Psoas muscle (tissue), 2 donors: ENCODE measurements around the genes CLN6, ITGA11 and ANP32A.

DNA sequence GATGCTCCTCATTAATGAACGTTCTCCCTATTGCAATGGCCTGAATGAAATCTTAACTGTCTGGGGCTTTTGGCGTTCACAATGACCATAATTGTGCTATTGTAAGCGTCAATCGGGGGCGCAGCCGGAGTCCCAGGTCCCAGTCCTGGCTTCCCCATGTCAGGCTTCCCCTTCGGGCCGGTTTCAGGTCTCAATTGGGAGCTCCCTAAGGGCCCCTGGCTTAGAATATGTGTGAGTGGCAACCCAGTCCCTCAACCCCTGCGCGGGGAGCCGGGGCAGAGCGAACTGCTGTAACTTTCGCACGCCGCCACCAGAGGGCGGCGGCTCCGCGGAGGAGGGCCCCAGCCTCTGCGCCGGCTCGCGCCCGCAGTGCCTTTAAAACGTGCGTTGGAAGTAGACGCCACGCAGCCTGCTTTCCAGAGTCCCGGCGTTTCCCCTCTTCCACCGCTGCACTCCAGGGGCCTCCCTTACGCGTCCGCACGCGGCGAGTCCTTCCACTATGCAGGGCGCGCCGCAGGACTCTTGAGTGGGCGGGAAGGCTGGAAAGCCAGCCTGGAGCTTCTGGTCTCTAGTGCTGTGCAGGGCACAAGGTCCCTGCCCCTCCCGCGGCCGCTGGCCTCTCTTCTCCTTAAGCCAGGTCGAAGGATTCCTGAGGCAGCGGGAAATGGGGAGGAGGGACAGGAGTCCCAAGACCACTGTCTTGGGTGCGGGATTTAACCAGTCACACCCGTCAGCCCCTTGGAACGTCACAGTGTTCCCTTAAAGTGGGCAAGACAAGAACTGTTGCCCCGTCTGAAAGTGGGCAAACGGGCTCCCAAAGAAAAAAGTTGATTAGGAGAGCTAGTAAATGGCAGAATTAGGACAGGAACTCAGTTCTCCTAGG, 38.2 kb downstream of the SKOR1 start:
- PRO-cap, 2 experiments: no peak in any of the 2 experiments

DNA sequence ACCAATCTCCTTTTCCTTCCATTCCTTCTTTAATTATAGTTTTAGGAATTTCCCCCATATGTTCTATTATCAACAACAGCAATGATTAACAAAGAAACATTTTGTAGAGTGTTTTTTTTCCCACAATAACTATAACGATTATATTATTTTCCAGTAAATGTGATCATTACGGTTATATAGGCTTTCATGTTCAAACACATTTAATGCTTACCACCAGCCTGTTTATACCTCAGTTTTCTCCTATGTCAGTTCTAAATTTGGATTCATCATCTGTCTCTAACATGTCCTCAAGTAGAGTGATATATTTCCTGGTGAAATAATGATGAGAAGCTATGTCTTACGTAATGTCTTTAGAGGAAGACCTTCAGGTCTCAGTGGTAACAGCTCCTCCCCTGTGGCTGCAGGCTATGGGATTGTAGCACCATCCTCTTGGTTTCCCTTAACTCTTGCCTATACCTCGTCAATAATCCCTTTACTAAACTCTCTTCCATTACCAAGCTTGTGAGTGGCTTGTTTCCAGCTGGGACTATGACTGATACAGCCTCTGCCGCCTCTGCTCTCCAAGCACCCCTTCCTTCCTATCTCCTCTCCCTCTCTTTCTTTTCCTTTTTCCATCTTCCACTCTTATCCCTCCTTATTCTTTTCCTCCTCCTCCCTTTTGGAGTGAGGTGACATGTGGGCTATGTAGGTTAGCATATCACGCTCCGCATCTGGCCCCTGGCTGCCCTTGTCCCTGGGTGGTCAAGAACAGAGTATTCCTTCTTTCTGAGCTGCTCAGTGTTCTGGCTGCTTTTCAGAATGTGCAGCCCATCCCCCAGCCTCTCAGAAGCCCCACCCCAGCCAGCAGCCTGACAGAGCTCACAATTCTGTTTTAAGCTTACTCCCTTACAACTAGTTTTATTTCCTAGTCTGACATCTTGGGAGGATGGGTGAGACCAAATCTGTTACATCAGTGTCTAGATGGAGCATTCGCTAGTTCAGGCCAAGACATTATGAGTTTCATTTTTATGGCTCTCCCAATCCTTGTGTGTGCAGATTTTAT, 89.3 kb downstream of the SKOR1 start:
- PRO-cap, 2 experiments: no peak in any of the 2 experiments

DNA sequence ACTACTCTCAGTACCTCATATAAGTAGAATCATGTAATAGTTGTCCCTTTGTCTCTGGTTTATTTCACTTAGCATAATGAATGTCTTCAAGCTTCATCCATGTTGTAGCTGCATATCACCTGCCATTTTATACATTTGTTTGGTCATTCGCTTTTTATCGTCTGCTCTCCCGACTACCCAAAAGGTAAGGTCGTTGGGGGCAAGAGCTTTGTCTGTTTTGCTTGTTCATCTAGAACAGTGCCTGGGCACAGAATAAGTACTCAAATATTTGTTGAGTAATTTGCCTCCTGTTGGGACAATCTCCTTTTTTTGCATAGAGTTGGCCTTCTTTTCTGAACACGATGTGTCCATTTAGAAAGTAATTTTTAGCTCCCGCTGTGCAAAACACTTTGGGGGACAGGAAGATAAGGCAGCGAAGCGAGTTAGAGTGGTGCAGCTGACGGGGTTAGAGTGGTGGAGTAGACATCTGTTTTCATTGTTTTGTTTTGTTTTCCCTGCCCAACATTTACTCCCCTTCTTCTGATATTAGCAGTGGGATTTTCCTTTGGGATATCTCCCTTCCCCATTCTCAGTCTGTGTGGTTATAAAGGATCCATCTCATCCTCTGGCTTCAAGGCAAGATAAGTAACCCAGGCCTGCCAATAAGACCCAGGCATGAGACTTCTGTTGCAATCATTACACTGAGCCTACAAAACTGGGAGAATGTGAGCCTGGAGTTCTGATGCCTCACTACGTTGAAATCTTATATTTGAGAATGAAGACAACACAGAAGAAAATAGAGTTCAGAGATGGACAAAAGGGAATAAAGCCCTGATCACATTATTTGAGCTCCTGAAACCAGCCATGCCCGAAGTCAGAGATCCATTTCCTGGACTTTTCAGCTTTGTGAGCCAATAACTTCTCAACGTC, 98.1 kb downstream of the SKOR1 start:
- PRO-cap, 2 experiments: no peak in any of the 2 experiments

DNA sequence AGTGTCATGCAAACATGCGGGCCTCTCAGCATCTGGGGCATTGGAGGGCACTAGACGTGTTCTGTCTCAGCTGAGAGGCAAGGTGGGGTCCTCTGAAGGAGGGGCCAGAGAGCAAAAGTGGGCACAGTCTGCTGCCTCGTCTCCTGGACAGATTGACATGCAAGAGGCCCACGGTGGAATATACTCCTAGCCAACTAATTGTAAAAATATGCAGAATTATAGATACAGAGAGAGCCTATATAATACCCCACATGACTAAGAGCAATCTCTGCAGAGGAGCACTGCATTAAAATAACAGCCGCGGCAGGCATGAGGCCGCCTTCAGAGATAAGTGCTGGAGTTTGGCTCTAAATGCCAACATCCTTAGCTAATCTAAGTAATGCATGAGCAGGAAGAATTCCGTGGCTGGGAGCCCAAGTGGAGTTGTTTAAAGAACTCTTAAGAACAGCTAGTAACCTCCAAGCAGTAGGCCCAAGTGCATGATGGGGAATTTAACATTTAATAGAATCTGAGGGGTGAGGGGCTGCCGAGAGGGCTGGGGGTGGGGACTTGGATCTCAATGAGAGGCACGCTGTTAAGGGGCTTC, 102.4 kb downstream of the SKOR1 start:
- PRO-cap, 2 experiments: no peak in any of the 2 experiments

- PRO-cap, 2 experiments: no peak in any of the 2 experiments
Observed at GRCh38 chr15:67967815-67968548, 86.1 kb upstream of the PIAS1 start.

DNA sequence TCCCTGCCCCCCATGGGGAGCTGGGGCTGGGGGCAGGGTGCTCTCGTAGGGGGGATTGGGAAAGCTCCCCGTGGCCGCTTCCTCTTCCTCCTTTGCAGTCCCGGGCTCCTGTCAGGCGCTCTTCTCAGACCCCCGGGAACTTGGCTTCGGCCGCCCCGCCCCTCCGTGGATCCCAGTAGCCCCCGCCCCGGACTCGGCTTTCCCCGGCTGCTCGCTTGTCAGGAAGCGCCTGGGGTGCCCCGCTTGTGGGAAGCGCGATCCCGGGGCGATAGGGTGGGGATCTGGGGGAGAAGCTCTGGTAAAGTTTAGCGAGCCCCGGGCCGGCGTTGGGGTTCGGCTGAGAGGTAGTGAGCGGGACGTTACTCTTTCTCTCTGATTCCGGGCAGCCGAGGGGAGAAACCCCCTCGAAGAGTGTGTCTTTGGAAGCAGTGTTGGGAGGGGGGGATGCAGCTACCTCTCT, 597 bp downstream of the PIAS1 start:
- PRO-cap, 2 experiments: peak in 1 of 2 experiments; most common minus-strand start position 110 of the sequence (in 1)

GRCh38 chr15:68055142-68055906, 1.2 kb downstream of the PIAS1 start:
- PRO-cap, 2 experiments: no peak in any of the 2 experiments

DNA sequence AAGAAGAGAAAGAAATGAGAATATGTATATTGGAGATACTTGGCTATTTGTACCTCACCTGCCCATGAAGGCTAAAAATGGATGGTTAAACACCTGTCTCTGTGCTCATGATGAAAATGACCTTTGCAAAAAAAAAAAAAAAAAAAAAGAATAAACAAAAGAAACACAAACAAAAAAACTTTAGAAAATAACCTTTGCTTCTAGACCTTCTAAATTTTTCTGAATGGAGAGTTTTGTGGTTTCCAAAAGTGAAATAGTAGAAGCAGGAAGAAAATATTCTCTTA, 52.1 kb downstream of the PIAS1 start:
- PRO-cap, 2 experiments: no peak in any of the 2 experiments

DNA sequence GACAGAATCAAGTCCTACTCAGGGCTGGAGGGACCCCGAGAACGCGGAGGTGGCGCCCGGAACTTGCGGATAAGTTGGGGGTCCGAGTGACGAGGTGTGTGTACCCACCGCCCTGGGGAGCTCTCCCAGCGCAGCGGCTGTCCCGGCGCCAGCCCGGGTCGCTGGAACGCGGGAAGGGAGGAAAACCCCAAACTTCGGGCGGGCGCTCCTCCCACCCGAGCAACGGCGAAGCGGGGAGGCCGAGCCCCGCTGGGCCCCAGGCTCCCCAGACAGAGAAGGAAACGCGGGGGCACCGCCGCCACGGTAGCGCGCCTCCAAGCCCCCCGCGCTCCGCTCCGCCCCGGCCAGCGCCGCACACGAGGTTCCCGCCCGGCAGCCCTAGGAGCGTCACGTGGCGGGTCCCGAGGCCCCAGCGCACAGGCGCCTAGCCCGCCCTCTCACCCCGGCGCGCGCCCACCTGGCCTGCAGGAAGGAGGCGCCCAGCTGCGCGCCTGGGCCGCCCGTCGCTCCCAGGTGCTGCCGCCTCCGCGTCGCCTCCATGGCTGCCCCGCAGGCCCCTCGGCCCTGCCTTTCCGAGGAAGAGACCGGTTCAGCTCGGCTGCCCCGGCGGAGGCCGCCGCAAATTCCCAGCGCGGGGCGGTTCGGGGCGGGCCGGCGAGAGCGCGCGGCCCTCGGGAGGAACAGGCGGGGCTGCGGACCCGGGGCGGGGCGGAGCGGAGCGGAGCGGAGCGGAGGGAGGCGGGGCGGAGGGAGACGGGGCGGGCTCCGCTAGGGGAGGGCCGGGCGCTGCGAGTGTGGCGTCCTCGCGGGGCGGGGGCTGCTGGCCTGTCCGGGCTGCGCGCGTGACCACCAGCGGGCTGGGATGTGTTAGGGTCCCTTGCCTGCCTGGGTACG, at the start of gene CLN6:
Gene CLN6 (minus strand): TSS at position 684 of the 894 bp plus-strand sequence.
- PRO-cap, 2 experiments: peak in 2 of 2 experiments; most common plus-strand start position 751 of the sequence (in 2); most common minus-strand start position 380 of the sequence (in 1)

- PRO-cap, 2 experiments: no peak in any of the 2 experiments
Observed at GRCh38 chr15:68277566-68277725, 99 bp upstream of the FEM1B start.

DNA sequence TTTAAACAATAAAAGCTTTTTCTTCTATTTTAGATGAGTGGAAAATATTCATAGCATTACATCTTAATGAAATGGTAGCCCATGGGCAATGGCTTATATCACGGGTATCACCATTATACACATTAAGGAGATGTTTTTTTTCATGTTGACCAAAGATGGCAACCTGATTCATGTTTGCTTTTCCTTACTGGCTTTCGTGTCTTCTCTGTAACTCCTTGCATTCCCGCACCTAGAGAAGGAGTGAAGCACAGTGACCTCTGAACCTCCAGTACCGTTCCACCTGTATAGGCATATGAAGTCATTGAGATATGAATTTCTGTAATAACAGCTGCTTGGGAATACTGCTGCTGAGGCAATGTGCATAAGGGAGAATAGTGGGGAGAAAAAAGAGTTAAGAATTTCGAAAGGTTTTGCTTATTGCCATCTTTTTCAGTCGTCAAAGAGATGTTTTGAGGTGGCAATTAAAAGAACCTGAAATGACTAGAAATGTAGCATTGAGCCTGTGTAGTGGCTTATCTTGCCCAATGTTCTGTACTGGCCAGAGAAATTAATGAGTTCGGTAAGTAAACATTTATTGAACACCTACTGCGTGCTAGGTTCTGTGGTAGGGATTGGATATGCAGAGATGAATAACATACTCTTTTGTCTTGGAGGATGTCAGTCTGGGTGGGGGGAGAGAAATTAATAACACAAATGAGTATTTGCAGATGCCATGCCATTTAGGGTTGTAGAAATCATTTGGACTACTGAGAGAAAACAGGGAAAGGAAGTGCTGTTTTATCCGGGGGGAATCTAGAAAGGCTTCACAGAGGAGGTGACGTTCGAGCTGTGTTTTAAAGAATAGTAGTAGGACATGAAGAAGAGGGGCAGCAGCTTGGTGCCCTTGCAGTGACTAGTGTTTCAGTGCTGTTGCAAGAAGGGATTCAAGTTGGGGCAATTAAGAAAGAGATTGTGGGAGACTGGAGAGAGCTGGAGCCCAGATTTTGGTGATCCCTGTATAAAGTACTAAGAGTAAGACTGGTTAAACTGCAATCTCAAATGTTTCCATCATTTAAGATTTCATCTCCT, 2.5 kb downstream of the FEM1B start:
- PRO-cap, 2 experiments: peak in 1 of 2 experiments; most common plus-strand start position 943 of the sequence (in 1); most common minus-strand start position 800 of the sequence (in 1)

DNA sequence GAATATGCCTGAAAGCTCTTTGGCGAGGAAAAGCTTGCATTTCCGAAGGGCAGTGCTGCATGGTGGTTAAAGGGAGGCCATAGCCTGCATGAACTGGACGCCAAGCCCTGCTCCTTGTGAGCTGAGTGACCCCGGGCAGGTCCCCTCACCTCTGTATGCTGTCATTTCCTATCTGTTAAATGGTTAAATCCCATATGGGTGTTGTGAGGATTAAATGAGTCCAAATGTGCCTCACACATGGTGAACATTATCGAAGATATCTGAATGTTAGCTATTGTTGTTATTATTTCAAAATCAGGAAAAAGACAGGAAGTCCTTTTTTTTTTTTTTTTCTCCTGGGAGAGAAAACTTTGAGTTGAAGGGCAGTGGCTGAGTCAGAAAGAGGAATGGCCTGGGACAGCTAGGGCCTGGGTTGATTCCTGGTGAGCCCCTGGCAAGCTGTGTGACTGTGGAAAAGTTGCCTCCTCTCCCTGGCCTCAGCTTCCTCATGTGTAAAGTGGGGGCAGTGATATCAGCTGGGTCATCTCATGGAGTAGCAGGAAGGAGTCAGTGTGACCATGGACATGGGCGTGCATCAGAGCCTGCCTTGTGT, 63.3 kb downstream of the ITGA11 start:
- PRO-cap, 2 experiments: no peak in any of the 2 experiments

- PRO-cap, 2 experiments: no peak in any of the 2 experiments
Observed at GRCh38 chr15:68407470-68407910, 24.5 kb downstream of the ITGA11 start.

GRCh38 chr15:68431503-68432557, at the start of gene ITGA11:
Gene ITGA11, minus strand, starts transcription at chr15:68432163.
- PRO-cap, 2 experiments: peak in 1 of 2 experiments; most common minus-strand start chr15:68432184 (in 1)

DNA sequence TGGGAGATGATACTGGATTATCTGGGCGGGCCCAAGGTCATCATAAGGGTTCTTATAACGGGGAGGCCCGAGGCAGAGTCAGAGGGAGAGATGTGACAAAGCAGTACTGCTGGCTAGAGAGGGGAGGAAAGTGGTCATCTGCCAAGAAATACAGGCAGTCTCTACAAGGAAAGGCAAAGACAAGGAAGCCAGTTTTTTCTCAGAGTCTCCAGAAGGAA, 66.2 kb upstream of the CORO2B start:
- PRO-cap, 2 experiments: no peak in any of the 2 experiments

- PRO-cap, 2 experiments: peak in 1 of 2 experiments; most common plus-strand start chr15:68578430 (in 1)
Observed at GRCh38 chr15:68578079-68578796, 555 bp upstream of the CORO2B start.

GRCh38 chr15:68599619-68600170, 20.9 kb downstream of the CORO2B start:
- PRO-cap, 2 experiments: no peak in any of the 2 experiments

GRCh38 chr15:68725744-68726168, 94.9 kb downstream of the ANP32A start:
- PRO-cap, 2 experiments: no peak in any of the 2 experiments

DNA sequence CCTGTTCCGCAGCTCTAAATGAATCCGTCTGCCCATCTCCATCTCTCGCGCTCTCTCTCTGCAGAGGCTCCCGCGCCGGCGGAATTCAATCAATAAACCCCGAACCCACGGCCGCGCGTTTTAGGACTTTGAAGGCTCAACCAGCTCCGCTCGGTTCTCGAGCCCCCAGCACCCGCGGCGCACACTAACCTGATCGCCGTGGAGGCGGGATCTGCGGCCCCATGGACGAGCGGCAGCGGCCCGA, at the start of gene ANP32A:
Gene ANP32A (minus strand): TSS at position 186 of the 244 bp plus-strand sequence.
- PRO-cap, 2 experiments: peak in 2 of 2 experiments; most common minus-strand start position 186 of the sequence (in 2)

DNA sequence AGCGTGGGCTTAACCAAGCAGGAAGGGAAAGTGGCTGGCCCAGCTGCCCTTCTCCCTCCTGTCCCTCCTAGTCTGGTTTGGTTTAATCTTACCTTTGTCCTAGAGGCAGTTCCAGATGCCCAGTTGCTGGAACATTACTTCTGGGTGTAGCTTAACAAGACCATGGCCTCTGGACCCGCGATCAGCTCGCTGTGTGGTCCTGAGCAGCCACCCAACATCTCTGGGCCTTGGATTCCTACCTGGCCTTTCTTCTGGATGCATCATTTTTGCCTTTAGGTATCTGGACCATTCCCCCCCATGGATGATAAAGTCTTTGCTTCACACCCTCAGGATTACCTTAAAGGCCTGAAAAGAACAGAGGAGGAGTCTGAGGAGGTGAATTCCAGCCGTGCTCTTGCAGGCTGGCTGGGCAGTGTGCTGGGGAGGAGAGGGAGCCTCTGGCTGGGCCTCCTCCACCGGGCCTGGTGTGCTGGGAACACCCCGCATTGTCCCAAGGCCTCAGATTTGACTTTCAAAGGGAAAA, 15.6 kb downstream of the PAQR5 start:
- PRO-cap, 2 experiments: no peak in any of the 2 experiments